Foreskin keratinocyte (primary cell): ENCODE measurements around the gene C2orf73.

DNA sequence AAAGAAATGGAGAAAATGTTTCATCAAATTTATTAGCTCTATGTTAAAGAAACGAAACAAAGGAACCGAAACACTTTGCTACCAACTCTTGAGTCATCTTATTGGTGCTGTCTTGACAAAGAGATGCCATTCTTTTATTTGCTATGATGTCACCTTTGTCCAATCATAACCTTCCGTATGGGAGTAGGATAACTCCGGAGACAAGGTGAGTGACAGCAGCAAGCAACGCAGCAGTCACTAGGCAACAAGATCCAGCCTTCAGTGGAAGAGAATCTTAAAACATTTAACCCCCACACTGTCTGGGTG is 42.4 kb upstream of the PPP1R21 start:
- RAMPAGE, total RNA = no peak

DNA sequence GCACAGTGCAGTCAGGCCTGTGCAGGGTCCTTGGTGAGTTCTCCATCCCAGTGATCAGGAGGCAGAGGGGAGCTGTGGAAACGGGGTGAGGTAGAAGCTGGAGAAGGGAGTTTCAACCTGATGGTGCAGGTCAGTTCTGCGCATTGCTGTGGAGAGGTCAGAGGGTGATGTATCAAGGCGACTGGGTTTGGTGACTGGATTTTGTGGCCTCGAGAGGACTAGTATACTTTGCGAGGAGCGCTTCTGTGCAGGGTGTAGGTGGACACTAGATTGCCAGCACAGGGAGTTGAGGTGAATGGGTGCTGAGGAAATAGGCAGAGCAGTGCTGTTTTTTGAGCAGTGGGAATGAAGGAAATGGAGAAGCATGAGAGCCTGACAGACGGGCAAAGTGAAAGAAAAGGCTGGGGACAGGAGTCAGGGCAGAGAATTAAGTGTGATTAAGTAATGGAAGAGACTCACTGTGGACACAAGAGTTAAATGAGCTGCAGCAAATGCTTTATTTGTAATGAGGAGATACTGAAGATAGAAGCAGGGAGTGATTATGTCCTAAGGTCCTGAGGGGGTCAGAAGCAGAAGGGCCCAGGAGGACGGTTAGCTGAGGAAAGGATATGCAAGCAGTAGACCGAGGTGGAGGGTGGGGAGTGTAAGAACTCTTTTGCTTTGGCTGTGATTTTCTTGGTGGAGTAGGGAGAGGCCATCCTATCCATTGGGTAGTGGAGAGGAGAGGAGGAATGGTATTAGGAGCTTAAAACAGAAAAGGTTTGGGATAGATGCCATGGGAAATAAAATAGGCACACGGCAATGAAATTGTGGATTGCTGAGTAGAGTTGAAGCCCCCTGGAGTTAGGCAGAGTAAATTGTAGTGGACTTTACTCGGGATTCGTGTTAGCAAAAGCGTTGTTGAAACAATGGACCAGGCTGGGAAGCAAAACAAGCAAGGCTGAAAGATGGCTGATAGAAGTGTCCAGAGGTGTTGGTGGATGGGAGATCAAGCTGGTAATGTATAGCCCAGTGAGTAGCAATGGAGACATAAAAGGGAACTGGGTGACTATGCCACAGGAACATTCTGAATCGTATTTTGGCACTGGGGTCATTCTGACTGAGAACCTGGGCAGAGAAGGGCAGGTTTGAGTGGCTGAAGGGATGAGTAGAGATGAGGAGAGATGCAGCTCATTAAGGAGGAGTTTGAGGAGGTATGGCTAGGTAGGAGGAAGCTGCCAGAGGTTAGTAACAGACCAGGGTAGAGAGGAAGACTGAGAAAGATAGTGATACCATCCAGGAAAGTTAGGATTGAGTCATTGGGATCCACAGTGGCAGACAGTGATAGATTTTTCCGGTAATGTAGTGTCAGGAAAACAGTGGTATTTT is 23.1 kb downstream of the PPP1R21 start:
- RAMPAGE, total RNA = no peak

DNA sequence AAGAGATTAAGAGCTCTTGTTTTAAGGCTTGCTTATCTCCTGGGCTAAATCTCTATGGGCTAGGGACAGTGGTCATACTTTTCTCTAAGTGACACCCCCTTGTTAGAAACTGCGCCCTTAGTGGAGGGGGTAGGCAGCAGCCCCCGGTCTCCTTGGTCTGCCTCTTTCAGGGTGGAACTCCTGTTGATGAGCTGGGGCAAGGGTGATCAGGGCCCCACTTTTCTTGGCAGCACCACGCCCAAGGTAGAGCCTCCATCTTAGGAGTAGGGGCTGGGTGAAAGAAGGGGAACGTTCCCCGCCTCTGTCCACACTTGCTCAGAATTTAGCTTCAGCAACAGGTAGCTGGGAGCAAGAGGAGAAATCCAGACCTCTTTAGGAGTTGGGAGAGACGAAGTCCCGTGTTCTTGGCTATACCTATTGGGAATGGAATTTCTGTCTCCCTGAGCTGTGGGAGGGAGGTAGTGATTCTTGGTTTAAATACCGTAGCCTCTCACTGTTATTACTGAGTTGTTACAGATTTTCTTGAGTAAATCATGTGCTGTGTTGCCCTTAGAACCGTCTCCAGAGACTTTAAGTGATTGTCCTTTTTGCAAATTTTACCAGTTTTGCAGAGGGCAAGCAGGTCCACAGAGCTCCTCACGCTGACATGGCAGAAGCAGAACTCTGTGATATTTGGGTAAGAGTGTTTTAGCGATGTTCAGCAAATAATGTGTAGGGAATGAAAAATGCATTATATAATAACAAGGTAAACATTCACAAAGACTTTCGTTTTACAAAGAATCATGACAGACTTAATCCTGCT is 38.5 kb downstream of the PPP1R21 start:
- RAMPAGE, total RNA = no peak

GRCh38 chr2:48508253-48508879 is 21.6 kb upstream of the STON1 start:
- RAMPAGE, total RNA = no peak

GRCh38 chr2:48515428-48515982 is 14.4 kb upstream of the STON1 start:
- RAMPAGE, total RNA = no peak

GRCh38 chr2:48528948-48529644 is 858 bp upstream of the STON1 start:
- RAMPAGE, total RNA = no peak

- RAMPAGE, total RNA = no peak
Measured at GRCh38 chr2:48530929-48531806, 1.2 kb downstream of the STON1 start.

- RAMPAGE, total RNA = no peak
Measured at GRCh38 chr2:50347400-50348043, 684.4 kb downstream of the NRXN1 start.

DNA sequence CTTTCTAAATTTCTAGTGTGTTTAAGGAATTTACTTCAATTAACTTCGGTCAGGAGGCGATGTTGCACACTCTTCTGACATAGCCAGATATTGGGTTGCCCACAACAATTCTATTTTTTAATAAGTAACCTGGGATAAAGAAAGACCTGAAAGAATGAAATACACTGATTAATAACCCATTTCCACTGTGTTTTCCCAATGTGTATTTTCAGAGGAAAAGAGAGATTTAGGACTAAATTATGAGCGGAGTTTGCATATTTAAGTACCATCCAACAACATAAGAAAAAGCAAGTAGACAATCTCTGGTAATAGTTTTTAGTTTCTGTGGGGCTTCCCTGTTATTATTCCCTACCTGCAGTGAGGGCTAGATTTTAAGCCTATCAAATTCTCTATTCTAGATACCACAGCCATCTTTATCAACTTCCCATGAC is 250.4 kb upstream of the NRXN1 start:
- RAMPAGE, total RNA = no peak

GRCh38 chr2:52710213-52710611 is 1057.4 kb upstream of the CHAC2 start:
- RAMPAGE, total RNA = no peak

DNA sequence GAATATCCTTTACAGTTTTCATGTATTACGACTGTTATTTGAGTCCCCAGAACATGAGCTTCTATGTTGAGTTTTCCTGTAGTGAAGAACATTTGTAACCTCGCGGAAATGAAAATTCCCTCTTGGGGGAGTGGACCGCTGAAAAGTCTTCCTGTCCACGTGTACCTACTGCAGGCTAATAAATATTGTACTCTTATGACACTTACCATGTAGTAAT is 1.0 kb downstream of the ERLEC1 start:
- RAMPAGE, total RNA = no peak

GRCh38 chr2:53887117-53887690 is 27.4 kb upstream of the GPR75 start:
- RAMPAGE, total RNA = no peak

GRCh38 chr2:53982986-53983582 is 12.2 kb downstream of the ACYP2 start:
- RAMPAGE, total RNA = no peak

- RAMPAGE, total RNA = no peak
Measured at GRCh38 chr2:53994600-53995270, 23.8 kb downstream of the ACYP2 start.

GRCh38 chr2:54042882-54043381 is 72.0 kb downstream of the ACYP2 start:
- RAMPAGE, total RNA = no peak

- RAMPAGE, total RNA = no peak
Measured at GRCh38 chr2:54114824-54116200, 140.7 kb downstream of the TSPYL6 start.

DNA sequence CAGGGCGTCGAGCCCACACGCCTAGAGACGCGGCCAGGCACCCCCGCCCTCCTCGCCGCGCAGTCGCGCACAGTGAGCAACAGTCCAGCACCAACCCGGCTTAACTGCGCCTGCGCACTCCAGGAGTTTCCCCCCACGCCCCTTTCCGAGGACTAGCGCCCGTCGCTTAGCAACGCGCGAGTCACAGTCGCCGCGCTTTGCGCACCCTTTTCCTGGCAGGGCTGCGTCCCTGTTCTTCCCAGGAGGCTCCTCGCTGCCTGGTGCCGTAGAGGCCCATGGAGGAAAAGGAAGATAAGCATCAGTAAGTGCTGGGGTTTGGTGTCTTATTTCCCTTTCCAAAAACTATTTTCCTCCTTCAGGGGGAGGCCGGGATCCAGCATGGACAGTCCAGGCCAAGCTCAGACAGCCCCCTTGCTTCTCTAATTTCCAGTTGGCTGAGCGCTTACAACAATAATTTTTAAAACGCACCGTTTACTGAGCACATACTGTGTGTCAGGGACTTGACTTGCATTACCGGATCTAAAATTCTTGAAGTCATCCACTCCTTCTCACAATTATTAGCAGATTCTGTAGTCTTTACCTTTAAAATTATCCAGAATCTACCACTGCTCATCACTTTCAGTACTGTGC is at the start of gene C2orf73:
C2orf73 (plus strand) TSS at position 184 of the 630 bp plus-strand sequence.
- RAMPAGE, total RNA = no peak

DNA sequence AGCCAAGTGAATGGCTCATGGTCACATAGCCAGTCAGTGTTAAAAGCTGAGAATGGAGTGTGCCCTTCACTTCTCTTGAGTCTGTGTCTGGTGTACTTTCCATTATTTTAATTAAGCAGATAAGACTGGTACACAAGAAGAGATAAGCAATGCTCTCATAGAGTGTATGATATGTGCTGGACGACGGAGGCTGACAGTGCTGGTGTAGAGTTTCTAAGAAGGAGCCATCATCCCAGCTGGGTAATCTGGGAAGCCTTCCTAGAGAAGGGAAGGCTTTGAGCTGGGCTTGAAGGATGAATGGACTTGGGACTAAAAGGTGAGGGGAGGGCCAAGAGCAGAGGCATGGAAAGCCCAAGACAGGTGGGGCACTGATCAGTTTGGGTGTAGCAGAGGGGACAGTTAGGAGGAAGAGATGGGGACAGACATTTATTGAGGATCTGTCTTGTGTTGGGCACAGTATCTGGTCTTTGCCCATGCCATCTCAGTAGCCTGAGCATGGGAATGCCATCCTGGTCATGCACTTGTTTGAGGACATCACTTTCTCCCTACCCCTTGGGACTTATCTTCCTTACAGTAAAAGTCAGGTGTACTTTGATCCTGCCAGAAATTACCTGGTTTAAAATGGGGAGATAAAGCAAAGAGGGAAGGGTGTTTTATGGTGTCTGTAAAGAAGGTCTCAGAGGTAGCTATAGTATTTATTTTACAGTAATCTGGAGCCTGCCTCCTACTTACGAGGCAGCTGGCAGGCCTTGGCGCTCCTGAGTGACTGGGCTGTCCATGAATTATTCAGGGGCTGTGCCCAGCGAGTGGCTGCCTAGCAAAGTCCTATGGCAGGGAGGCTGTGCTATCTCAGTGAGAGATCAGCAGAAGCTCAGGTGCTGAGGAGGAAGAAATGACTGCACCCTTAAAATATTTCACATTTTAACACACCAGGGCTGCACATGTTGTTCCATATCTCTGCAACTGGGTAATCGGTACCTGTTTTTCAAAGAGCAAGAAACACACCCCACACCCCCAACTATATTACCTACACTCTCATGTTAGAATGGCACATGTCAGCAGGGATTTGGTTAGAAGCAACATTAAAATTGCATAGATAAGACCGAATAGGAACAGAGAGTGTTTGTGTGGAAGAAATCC is 93.7 kb downstream of the SPTBN1 start:
- RAMPAGE, total RNA = no peak

GRCh38 chr2:54550623-54550953 is 94.5 kb downstream of the SPTBN1 start:
- RAMPAGE, total RNA = no peak

- RAMPAGE, total RNA = no peak
Measured at GRCh38 chr2:54551146-54551664, 95.1 kb downstream of the SPTBN1 start.